Epithelial cell of alveolus of lung (primary cell): Measurements from ENCODE around the gene FKBP1B.

DNA sequence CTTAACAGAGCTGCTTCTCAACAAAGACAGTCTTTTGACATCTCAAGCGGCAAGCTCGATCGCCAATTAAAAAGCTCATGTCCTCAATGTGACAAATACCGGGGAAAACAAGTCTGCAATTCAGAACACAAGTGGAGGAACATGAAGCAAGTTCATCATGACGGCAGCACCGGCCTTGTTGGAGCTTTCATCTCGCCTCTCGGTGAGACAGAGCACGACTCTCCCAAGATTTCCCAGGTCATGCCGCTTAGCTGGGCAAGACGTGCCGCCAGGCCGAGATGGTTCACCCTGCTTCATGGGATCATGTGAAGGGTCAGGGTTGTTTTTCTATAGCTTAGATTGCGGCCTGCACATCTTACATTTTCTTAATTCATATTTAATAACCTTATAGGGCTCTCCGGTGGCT, 65.0 kb downstream of the KLHL29 start:
- RAMPAGE, long total RNA = no peak
- RRBS = 59% methylated on average over 3 of the region's 15 CpGs

DNA sequence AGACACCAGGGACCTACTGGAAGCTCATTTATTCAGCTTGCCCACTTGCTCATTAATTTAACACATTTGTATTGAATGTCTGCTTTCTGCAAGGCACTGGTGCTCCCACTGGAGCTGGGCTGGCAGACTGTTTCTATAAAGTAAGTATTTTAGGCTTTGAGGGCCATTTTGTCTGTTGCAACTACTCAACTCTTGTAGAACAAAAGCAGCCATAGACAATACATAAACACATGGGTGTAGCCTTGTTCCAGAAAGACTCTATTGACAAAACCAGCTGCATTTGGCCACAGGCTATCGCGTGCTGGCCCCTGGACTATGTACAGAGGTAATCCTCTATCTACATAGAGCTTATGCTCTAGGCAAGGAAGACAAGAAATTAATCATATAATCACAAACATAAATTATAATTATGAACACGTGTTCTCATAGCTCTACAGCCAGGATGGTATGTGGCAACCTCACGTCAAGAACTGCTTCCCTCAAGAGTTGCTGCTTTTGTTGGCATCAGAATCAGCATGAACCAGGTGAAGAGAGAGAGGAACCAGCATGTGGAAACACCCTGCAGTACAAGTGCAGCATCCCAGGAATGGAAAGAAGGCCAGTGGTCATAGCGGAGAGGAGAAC, 73.3 kb downstream of the KLHL29 start:
- RAMPAGE, long total RNA = no peak
- RRBS = no CpG with 5 or more reads among the region's 5 CpGs

GRCh38 chr2:23513137-23514161, 128.5 kb downstream of the KLHL29 start:
- RAMPAGE, long total RNA = no peak
- RRBS = no CpG with 5 or more reads among the region's 19 CpGs

- RAMPAGE, long total RNA = no peak
- RRBS = no CpG with 5 or more reads among the region's 28 CpGs
These were observed 211.1 kb downstream of the KLHL29 start for GRCh38 chr2:23595667-23596816.

DNA sequence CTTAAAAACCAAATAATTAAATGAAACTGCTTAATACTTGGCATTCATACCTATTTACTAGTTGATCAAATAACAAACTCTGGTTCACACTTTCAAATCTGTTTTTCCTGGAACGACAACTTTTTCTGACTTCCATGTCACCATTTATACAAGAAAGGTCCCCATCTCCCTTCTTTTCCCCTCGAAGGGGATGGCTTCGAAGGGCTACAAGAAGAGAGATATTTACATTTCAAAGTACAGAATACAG, 39.2 kb downstream of the ATAD2B start:
- RAMPAGE, long total RNA = no peak
- RRBS = no CpG with 5 or more reads among the region's 3 CpGs

DNA sequence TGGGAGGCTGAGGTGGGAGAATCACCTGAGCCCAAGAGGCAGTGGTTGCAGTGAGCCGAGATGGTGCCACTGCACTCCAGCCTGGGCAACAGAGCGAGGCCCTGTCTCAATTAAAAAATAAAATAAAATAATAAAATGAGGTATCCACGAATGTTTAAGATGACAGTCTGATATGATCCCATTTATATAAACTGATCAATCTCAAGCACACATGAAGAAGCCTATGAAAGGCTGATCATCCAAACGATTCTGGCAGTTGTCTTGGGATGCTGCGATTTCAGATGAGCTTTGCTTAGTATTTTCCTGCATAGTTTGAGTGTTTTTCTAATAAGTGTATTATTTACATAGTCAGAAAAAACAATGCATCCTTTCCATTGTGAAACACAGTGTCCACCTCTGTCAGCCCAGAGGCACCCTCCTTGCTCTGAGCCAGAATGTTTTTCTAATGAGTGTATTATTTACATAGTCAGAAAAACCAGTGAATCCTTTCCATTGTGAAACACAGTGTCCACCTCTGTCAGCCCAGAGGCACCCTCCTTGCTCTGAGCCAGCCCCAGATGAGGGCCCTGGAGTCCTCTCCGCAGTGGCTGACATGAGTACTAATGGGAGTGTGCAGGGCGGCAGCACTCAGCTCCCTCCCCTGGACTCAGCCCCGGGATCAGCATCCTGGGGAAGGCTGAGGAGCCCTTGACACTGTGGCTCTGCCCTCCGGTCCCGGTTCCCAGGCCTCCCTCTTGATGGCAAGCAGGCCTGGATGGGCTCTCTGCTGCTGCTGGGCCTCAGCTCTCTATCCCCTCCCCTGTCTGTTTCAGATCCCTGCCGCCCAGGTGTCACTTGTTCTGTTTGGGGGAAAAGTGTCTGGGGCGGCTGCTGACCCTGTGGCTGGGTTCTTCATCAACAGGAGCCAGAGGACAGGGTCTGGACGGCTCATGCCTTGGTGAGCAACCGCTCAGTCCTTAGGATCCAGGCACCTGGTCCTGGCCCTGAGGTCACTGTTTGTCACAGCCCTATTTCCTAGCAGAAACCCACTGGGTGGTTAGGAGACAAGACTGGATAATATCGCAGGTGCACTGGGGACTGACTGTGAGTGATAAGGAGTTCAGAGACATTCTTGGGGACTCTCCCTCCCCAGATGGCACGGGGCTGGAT, 5.8 kb downstream of the MFSD2B start:
- RAMPAGE, long total RNA = no peak
- RRBS = 6% methylated on average over 2 of the region's 16 CpGs

DNA sequence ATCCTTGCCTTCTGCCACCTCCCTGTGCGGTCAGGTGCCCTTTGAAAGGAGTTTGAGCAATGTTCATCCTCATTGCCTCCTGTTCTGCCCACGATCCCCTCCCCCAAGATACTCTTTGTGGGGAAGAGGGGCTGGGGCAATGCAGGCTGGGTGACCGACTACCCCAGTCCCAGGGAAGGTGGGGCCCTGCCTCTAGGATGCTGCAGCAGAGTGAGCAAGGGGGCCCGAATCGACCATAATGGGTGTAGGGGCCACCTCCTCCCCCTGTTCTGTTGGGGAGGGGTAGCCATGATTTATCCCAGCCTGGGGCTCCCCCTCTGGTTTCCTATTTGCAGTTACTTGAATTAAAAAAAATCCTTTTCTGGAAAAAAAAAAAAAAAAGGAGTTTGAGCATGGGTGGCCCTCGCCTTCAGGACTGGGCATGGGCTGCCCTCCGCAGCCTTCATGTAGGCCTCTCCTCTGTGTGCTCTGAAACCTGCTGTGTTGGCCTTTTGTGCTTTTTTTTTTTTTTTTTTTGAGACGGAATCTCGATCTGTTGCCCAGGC, 8.5 kb downstream of the MFSD2B start:
- RAMPAGE, long total RNA = no peak
- RRBS = no CpG with 5 or more reads among the region's 9 CpGs

DNA sequence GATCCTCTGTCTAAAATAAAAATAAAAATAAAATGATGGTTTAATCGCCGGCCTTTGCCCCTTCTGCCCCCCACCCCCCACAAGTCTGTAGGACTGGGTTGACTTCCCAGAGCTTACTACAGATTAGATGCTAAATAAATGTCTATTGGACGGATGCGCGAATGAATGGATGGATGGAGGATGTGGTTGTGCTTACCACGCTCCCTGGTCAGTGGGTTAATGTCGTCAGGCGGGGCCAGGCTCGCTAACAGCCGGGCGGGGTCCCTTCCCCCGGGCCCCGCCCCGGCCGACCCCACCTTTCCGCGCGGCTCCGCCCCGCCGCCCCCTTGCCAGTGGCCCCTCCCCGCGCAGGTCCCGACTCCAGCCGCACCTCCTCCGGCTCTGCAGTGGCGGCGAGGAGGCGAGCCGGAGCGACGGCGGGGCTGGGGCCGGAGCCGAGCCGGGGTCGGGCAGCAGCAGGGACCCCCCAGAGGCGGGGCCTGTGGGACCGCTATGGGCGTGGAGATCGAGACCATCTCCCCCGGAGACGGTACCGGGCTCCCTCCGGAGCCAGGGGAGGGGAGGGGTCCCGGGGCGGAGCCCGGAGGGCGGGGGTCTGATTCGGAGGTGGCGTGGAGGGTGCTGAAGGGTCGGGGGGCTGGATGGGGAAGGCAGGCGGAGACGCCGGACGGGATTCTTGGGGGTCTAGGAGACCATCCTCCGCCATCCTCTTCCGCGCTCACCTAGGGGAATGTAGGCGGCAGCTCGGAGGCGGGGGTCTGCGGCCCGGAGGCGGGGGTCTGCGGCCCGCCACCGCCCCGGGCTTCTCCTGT, at the start of gene FKBP1B:
FKBP1B (plus strand) TSS at position 384 of the 812 bp plus-strand sequence.
- RAMPAGE, long total RNA = no peak
- RRBS = 1% methylated on average over 33 of the region's 69 CpGs

DNA sequence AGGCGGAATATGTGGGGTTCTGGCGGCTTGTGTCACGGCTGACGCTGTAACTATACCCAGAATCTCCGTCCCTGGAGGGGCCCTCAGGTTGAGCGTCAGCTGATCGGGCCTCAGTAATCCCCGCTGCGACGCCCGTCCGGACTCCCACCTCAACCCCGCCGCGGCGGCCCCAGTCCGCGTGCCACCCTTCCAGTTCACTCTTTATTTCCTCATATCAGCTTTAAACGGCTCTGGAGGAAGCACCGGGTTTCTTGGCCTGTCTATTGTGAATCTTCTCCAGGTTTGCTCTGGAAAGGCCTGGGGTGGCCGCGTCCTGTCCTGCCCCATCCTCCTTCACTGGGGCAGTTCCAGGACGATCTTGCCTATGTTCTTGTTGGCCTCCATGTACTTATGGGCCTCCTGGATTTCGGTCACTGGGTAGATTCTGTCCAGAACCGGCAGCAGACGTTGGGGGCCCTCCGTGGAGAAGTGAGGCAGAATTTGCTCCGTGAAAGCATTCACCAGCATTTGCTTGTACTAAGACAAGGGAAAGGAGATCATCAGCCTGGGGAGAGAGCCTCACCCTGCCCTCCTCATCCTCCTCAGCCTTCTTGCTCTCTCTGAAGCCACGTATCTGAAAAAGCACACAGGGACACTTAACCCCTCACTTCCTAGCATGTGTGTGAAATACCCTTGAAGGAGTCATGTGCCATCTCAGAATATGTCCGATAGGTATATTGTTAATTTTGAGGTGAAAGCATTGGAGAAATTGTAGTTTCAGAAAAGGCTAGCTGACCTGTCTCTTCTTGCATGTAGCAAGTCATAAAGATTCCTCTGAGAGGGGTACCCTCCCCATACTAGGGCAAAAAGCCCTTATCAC, 1.3 kb upstream of the SF3B6 start:
- RAMPAGE, long total RNA = no peak
- RRBS = 6% methylated on average over 2 of the region's 30 CpGs

DNA sequence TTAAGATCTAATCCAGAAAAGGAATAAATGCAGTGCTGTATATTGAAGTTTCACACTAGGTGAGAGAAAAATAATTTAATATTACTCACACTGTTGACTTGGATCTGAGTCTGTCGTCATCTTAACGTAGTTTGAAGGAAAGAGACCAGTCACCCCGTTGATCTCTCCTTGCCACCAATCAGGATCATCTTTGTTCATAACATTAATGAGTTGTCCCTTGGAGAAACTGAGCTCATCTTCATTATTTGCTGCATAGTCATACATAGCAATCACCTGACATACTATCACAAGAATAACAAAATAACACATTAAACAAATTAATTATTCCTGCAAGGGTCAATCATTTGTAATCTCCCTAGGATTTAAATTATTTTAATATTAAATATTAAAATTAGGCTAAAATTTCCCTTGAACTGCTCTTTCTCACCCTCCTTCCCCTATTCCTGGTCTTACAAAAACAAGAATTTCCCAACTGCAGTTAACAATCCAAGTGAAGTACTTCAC, 71.2 kb downstream of the FAM228A start:
- RAMPAGE, long total RNA = no peak
- RRBS = no CpG with 5 or more reads among the region's 3 CpGs

- RAMPAGE, long total RNA = no peak
- RRBS = no CpG with 5 or more reads among the region's 6 CpGs
These were observed 92.6 kb downstream of the FAM228A start for GRCh38 chr2:24267364-24267915.

DNA sequence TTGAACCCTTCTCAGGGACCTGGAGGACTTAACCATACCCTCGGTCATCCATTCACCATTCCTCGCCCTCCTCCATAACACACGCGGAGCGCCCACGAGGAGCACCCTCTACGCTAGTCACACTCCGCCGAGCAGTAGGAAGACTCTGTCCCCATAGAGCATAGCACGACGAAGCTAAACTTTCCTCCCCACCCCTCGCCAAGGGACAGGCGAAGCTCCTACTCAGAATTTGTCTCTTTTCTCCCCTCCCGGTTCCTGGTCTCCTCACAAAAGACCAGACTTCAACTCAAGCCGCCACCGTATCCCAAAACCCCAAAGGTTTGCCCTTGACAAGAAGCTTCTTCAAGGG, 681 bp upstream of the ITSN2 start:
- RAMPAGE, long total RNA = no peak
- RRBS = no CpG with 5 or more reads among the region's 16 CpGs

DNA sequence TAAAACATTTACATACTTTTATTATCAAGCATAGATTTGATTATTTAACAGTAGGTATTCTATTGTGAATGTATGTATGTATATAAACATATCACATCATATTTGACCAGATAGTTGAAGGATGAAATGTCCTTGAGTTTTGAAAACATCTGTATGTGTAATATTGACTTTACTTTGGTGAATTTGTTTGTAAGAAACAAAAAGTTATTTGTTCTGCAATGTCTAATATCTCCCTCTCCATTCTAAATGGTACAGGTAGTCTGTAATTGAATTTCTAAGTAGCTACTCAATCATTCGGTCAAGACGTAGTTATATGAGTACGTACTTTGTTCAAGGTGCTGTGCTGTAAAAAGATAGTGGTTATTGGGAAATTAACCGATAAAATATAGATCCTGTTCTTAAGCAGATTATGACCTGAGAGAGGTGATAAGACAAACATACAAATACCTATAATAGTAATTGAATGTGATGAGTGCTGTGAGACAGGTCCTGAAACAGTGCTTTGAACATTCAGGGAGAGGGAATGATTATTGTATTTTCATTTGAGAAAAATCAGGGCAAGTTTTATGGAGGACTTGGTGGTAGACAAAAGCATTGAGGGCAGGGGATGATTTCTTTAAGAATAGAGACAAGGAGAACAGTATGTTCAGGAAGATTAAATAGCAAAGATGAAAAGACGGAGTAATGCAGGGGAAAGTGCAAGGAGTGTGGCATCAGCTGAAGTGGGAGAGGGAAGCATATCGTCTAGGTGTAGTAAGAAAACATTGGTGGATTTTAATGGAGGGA, 7.1 kb downstream of the NCOA1 start:
- RAMPAGE, long total RNA = no peak
- RRBS = no CpG with 5 or more reads among the region's 6 CpGs

- RAMPAGE, long total RNA = no peak
These were observed 33.9 kb downstream of the NCOA1 start for GRCh38 chr2:24524962-24525299.

GRCh38 chr2:24613035-24613545, 122.0 kb downstream of the NCOA1 start:
- RAMPAGE, long total RNA = no peak
- RRBS = no CpG with 5 or more reads among the region's 3 CpGs

GRCh38 chr2:24771944-24772690, 21.1 kb downstream of the PTRHD1 start:
- RAMPAGE, long total RNA = no peak
- RRBS = no CpG with 5 or more reads among the region's 5 CpGs

DNA sequence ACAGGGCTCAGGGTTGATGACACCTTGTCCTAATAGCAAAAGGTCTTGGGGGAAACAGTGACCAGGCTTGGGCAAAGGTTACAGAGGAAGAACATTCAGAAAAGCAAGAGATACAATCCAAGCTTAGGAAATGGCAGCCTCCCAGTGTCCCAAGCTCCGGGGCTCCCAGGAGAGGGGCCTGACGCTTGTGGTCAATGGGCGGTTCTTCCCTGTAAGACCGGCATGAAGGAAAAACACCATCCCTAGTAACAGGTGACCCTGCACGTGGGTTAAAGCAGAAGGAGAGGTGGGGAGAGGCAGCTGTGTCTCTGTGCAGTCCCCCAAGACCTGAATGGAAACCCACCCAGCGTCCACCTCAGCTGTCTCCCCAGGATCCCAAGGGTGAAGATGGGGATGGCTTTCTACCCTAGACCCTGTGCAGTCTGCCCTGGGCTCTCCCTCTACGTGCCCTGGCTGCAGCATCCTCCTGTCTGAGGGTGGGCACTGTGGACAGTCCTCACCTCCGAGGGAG, 60.5 kb downstream of the ADCY3 start:
- RAMPAGE, long total RNA = no peak
- RRBS = 91% methylated on average over 4 of the region's 8 CpGs

GRCh38 chr2:24871889-24872460, 48.1 kb downstream of the ADCY3 start:
- RAMPAGE, long total RNA = no peak
- RRBS = no CpG with 5 or more reads among the region's 11 CpGs

DNA sequence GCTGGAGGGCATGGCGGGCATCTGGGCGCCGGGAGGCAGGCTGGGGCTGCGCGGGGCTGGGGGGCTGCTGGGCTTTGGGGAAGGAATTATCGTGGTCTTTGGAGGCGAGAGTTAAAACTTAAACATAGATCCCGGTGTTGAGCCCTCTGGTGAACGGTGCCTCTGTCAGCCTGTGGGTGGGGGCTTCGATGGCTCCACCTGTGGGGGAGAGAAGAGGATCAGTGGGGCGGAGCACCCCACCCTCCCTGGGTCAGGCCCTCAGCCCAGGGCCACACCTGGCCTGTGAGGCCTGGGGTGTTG, 27.8 kb downstream of the DNMT3A start:
- RAMPAGE, long total RNA = no peak
- RRBS = 84% methylated on average over 5 of the region's 11 CpGs

DNA sequence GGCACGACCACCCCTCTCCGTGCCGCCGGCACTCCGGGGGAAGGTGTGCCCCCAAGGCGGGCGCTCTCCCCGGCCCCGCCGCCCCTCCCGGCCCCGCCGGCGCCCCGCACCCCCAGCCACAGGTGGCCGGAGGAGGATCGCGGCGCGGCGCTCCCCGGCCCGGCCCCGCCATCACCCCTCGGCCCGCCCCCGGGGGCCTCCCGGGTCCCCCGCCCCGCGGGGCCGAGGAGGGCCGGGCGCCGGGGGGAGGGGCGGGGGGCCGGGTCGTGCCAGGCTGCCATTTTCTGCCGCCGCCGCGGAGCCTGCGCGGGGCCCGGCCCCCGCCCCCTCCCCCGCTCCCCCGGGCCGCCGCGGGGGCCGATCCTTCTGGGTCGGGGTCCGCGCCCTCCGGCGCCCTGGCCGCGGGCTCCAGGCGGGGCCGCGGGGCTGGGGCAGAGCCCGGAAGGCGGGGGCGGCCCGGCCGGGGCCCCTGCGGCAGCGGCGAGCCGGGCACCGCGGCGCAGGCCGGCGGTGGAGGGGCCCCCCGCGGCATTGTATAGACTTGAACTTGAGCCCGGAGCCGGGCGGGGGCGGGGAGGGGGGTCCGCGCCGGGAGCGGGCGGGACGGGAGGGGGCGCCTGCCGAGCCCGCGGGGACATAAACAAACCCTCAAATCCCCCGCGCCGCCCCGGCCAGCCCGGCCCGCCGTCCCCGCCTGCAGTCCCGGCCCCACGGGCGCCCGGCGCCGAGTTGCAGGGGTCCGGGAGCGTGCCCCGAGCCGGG, 571 bp downstream of the DNMT3A start:
- RAMPAGE, long total RNA = no peak
- RRBS = 1% methylated on average over 40 of the region's 110 CpGs